Endometrial microvascular endothelial cells (primary cell): ENCODE measurements around a stretch of chr1.

GRCh38 chr1:9569188-9570034 lies 19.3 kb upstream of the TMEM201 start:
- RAMPAGE, long total RNA, result no peak

GRCh38 chr1:9651998-9652796 lies 666 bp downstream of the PIK3CD start:
- RAMPAGE, long total RNA, result no peak

DNA sequence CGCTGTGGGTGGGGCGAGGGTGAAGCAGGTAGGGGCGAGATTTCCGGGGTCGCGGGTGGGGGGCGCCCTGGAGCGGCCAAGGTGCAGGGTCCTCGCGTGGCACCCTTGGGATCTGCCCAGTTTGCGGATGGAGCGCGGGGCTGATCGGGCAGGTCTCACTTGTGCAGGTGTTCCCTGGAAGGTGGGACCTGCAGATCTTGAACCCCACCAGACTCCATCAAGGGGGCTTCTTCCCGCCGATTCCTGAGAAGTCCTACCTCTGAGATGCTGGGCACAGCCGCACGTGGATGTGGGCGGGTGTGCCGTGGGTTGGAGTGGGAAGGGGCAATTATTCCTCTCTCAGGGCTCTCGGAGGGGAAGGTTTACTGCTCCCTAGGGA lies 1.3 kb downstream of the PIK3CD start:
- RAMPAGE, long total RNA, result no peak

GRCh38 chr1:9749222-9750020 lies 74.3 kb downstream of the CLSTN1 start:
- RAMPAGE, long total RNA, result no peak

GRCh38 chr1:9774728-9774961 lies 49.1 kb downstream of the CLSTN1 start:
- RAMPAGE, long total RNA, result no peak

GRCh38 chr1:9847868-9848524 lies 24.2 kb upstream of the CLSTN1 start:
- RAMPAGE, long total RNA, result no peak

- RAMPAGE, long total RNA, result no peak
Observed at GRCh38 chr1:10302622-10303083, 92.3 kb downstream of the KIF1B start.

DNA sequence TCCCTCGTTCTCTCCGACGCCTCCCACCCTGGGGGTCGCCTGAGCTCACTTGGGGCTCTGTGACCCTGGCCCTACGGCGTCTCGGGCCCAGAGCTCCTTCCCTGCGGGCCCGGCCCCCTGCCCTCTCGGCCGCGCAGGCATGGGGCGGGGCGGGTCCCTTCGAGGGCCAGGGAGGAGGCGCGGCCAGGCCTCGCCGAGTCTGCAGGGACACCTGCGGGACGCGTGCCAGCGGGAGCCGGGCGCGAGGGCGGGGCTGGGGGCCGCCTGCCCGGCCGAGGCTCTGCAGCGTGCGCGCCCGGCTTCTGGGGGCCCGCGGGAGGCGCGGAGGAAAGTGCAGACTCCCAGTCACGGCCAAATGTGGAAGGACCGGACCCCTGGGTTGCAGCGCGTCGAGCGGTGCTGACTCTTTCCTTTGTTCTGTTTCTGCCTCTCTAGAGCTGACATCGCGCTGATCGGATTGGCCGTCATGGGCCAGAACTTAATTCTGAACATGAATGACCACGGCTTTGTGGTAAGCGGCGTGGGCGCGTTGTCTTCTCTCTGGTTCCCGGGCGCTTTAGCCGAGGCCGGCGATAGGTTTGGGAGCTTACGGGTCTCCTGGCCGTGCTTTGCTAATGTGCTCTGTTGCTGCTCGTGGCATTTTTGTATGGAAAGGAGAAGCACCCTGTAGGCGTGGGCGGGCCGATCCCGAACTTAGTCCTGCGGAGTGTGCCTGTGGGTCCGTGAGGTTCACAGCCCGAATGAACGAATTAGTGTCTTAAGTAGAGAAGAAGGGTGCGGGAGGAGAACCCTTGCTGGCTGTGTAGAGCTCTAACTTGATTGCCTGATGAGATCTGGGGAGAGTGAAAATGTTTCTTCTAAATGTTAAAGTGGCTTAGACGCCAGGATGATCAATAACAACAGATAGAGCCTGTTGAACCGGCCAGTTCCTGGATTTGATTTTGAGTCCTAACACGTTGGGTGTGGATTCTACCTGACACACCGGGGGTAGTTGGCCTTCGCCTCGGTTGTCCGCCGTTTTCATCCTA lies 644 bp downstream of the PGD start:
- RAMPAGE, long total RNA, result no peak

DNA sequence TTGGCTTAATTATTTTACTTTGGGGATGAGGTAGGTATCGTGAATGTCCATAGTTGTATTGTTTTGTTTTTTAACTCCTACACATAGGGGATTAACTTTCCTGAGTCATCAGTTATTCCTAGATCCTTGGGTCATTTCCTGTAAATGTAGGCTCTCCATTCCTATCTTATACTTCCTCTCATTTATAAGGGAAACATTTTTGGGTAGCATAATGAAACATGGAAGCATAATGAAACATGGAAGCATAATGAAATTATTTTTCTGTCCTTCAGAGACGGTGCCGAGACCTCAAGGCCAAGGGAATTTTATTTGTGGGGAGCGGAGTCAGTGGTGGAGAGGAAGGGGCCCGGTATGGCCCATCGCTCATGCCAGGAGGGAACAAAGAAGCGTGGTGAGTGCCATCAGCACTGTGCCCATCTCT lies 5.0 kb downstream of the PGD start:
- RAMPAGE, long total RNA, result no peak

DNA sequence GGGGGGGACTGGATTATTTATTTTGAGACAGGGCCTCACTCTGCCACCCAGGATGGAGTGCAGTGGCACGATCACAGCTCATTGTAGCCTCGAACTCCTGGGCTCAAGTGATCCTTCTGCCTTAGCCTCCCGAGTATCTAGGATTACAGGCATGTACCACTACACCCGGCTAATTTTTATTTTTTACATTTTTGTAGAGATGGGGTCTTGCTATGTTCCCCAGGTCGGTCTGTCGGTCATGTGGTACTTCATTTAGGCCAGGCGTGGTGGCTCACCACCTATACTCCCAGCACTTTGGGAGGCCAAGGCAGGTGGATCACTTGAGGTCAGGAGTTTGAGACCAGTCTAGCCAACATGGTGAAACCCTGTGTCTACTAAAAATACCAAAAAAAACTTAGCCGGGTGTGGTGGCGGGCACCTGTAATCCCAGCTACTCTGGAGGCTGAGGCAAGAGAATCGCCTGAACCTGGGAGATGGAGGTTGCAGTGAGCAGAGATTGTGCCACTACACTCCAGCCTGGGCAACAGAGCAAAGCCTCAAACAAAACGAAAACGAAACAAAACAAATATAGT lies 7.4 kb downstream of the CORT start:
- RAMPAGE, long total RNA, result no peak

DNA sequence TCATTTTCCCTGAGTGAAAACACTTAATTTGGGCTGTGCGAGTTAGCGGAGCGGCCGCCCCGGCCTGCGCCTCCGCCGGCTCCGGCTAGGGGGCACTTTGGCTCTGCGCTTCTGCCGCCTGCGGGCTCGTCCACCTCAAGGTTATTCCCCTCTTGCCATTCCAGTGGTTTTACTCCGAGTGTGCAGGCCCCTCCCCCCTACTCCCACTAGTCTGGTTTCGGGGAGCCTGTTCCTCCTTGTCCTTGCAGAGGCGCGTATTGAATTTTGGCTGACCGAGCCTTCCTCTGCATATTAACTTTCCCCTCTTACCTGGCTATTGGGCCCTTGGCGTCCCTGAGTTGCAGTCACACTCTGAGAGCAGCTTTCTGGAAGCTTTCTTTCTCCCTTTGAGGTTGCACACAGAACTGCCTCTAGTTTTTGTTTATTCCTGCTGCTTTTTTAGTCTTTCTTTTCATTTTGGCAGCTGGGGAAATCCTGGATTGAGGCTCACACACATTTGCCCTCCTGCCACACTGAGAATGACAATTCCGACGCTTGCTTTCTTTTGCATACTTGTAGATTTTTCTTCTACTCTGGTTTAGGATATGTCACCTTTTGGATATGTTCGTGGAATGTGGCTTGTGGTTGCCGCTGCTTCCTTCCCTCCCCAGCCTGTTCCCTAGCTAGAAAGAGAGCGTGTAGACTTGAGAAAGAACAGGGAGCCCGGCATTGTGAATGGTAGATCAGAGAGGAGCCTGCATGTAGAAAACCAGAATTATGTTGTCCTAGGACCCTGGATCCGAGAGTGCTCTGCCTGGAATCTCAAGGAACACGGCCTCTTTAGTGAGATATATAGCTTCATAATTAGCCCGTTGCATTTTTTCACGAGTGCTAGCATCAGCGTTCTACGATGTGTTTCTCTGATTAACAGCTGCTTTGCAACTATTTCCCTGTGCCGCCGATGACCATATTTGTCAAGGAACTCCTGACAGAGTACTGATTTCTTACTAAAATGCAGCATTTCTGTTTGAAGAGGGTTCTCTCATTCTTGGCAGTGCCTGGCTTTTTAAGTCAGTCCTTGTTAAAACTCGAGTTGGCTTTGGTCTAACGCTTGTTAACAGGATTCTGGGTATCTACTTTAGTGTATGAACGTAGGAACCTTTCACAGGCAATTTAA lies 56.0 kb downstream of the PEX14 start:
- RAMPAGE, long total RNA, result no peak

- RAMPAGE, long total RNA, result no peak
Observed at GRCh38 chr1:10540487-10540913, 65.8 kb downstream of the PEX14 start.

DNA sequence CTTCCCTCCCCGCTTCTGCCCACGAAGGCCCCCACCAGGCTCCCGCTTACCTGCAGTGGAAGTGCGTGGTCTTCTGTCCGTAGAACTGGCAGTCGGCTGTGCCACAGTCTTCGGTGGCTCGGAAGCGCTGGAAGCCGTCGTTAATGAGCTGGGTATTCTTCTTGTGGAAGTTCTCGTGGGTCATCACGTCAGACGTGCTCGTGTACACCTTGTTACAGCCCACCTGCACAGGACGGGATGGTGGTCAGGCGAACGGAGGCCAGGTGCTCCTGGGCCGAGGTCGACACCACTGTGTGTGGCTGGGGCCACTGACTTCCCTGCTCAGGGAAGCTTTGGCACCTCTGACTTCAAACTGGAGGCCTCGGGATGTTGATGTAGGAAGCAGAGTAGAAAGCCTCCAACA lies 142.1 kb downstream of the CASZ1 start:
- RAMPAGE, long total RNA, result no peak

DNA sequence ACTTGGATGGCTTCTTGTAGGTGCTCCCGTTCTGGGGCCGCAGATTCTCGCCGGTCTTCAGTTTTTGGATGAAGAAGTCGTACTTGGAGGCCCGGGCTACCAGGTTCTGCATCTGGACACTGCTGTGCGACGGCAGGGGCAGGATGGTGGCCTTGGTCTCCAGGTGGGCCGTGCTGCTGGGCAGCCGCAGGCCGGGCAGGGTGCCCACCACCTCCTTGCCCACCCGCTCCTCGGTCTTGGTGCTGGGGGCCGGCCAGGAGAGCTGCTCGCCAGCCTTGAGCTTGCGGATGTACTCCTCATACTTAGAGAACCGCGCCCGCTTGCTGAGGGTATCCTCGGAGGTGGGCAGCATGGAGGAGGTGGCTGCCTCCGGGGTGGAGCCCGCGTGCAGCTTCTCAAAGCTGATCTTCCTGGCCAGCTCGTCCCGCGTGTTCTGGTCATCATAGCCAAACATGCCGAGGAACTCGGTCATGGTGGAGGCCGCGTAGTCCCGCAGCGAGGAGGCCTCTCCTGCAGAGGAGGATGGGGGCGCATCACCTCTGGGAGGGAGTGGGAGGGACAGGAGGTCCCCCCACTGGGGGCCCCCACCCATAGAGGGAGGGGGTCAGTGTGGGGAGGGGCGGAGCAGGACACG lies 136.3 kb downstream of the CASZ1 start:
- RAMPAGE, long total RNA, result no peak

- RAMPAGE, long total RNA, result no peak
Observed at GRCh38 chr1:10666362-10667186, 129.9 kb downstream of the CASZ1 start.

DNA sequence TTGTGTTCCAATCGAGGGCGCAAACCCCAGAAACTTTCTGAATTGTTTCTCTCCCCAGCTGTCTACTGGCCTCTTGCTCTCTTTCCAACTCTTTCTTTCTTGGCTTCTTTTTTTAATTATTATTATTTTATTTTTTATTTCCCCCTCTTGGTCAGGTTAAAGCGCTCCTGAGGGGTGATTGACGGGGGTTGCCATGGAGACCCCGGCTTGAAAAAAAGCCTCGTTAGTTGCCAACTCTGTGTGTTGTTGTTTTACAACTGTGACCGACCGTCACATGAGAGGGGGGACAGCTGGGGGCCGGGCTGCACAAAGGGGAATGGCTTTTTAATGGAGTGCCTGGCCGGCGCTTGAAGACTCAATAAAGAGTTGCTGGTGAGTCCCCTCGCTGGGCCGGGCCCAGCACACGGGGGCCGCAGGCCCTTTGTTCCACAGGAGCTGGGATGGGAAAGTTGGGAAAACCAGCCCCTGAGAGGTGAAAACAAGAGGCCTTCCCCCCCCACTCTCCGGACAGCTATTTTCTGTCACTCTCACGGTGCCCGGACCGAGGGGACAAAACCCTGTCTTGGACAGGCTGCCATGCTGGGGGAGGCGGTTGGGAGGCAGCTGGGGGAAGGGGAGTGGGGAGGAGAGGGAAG lies 67.8 kb downstream of the CASZ1 start:
- RAMPAGE, long total RNA, result no peak

DNA sequence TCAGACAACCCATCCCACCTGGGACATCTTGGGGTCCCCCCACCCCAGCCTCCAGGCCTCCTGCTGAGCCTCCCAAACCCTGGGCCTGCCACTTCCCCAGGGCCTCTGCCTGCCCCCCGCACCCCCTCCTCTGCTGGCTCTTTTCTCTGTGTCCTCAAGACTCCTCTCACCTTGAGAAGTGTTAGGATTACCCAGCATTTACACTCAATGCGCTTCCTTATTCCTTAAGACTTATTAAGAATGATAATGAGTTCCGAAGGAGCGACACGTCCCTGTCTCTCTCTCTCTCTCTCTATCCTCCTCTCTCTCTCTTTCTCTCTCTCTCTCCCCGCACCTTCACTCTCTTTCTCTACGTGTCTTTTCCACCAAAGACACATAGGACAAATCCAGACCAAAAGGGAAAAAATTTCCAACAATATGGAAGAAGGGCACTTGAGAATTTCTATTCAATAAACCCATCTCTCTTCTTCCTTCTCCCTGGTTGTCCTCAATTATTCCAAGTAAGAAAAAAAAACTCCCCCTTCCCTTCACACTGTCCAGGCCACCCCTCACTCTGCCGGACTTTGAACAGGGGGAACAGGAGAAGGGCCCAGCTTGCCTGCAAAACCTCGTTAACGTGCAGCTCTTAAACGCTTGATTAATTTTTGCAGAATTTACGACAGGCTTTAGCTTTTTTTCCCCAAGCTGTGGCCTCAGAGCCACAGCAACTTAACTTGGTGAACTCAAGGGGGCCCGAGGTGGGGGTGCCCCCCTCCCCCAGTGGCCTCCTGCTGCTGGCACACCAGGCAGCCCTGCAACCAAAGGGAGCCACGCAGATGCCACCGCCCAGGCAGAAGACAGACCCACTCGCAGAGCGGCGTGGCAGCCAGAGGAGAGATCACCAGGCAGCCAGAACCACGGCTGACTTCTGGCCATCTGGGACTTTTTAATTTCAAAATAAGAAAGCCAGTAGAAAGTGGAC lies 6.9 kb downstream of the CASZ1 start:
- RAMPAGE, long total RNA, result no peak

- RAMPAGE, long total RNA, result no peak
Observed at GRCh38 chr1:10822886-10823475, 26.5 kb upstream of the CASZ1 start.

- RAMPAGE, long total RNA, result no peak
Observed at GRCh38 chr1:11027832-11028671, 15.6 kb downstream of the TARDBP start.

- RAMPAGE, long total RNA, result no peak
Observed at GRCh38 chr1:11052344-11053694, 5.8 kb upstream of the MASP2 start.